ENCODE measurements around a stretch of chr16.

DNA sequence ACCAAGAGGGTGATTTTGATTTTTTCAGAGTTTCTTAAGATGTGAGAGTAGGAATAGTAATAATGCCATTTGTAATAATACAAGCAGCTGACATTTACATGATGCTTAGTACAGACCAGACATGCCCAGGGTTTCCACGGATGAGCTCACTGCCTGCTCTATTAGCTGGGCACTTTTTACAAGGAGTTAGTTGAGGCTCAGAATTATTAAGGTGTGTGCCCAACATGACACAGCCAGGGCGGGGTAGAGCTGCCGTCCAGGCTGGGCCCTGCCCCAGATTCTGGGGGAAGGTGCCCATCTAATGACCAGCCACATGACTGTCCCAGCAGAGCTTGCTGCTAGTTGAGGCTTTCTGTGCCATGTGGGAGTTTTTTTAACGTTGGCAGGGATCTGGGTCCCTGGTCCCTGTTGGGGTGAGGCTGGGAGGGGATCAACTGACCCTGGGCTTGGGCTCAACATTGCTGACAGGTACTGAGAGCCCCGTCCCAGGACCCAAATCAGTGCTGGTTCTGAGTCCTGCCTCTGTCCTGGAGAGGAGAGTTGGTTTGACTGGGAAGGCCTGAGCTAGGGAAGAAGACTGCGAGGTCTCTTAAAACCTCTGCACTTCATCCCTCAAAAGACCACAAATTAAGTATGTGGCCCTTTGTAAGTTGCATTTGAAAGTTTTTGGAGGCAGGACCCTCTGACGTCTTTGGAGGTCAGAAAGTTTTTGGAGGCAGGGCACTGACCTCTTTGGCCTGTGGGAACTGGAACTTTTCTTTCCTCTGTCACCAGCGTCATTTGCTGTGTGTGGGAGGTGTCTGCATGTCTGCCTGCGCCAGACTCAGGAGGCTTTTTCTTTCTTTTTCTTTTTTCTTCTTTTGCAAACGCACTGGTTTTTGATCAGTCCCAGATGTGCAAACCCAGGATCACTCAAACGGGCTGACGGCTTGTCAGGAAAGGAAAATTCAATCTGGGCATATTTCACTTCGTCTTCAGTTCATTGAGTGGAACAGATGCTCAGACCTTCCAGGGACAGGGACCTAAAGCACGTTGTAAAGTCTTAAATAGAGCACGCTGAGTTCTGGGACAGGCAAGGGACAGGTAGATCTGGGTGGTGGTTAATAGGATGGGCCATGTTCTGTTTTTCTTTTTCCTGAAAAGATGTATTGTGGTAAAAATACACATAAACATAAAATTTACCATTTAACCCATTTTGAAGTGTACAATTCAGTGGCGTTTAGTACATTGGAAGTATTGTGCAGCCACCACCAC lies 2.4 kb downstream of the CRISPLD2 start:
- PRO-cap = bidirectional peak, plus-strand start at position 914 of the sequence, minus-strand start at position 629 of the sequence

DNA sequence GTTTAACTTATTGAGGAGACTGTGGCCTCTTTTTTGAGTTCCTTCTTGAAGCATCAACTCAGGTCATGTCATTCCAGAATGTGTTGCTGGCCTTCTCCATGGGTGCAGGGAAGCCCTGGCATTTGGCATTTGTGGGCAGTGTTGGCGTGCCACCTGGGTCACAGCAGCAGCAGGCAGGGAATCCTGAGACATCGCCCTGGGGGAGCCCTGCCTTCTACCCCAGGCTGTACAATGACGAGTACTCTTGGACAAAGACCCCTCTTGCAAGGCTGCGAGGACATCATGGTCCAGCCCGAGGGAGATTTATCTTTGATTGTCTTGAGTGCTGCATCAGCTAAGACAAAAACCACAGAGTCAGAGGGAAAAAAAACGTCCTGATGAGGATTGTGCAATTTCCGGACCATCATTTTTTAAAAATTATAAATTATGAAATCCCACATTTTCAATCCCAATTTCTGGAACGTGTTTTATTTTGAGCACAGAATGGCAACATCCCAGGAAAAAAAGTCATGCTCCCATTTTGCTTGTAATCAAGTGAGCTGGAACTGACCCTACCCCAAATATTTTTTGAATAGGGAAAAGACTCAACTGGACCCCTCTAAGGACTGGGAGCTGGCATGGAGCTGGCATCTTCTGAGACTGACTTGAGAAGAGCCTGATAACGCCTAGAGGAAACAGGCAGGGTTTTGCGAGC lies 3.8 kb downstream of the CRISPLD2 start:
- PRO-cap = no peak

GRCh38 chr16:84847615-84847801 lies 27.7 kb downstream of the CRISPLD2 start:
- PRO-cap = no peak

DNA sequence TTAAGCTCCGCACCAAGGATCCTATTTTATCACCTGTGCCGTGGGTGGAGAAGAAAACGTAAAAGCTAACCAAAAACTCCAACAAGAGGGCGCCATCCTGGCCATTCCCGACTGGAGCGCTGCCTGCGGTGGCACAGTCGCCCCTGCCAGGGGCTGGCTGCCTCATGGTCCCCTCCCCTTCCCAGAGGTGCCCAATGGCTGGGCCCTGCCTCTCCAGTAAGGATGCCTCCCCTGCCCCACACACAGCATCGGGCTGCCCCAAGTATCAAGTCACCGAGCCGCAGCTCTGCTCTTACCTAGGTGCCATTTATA lies 36.3 kb downstream of the ZDHHC7 start:
- PRO-cap = no peak

- PRO-cap = no peak
Measured at GRCh38 chr16:84986878-84987688, 24.3 kb downstream of the ZDHHC7 start.

- PRO-cap = no peak
Measured at GRCh38 chr16:84998989-84999615, 12.2 kb downstream of the ZDHHC7 start.

DNA sequence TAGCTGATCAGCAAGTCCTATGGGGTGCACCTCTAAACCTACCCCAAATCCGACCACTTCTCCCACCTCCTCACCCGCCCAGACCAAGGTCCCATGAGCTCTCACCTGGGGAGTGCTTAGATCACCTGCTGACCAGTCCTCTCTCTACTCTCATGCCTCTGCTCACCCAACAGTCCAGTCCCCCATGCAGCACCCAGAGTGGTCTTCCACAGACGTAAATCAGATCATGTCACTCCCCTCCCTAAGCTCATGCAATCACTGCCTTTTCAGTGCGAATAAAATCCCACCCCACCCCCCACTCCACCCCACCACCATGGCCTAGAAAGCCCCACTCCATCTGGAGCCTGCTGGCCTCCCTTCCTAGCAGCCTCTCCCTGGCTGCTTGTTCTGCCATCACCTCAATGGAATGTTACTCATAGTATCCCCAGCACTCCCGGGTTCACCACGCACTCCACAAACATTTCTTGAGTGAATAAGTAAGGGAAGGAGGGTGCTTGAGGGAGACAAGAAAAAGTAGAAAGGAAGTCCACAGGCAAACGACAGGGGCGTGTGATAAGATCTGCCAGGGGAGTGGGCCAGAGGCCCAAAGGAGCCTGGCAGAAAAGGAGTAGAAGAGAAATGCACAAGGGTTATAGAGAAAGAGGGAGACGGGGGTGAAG lies 7.0 kb downstream of the ZDHHC7 start:
- PRO-cap = no peak

DNA sequence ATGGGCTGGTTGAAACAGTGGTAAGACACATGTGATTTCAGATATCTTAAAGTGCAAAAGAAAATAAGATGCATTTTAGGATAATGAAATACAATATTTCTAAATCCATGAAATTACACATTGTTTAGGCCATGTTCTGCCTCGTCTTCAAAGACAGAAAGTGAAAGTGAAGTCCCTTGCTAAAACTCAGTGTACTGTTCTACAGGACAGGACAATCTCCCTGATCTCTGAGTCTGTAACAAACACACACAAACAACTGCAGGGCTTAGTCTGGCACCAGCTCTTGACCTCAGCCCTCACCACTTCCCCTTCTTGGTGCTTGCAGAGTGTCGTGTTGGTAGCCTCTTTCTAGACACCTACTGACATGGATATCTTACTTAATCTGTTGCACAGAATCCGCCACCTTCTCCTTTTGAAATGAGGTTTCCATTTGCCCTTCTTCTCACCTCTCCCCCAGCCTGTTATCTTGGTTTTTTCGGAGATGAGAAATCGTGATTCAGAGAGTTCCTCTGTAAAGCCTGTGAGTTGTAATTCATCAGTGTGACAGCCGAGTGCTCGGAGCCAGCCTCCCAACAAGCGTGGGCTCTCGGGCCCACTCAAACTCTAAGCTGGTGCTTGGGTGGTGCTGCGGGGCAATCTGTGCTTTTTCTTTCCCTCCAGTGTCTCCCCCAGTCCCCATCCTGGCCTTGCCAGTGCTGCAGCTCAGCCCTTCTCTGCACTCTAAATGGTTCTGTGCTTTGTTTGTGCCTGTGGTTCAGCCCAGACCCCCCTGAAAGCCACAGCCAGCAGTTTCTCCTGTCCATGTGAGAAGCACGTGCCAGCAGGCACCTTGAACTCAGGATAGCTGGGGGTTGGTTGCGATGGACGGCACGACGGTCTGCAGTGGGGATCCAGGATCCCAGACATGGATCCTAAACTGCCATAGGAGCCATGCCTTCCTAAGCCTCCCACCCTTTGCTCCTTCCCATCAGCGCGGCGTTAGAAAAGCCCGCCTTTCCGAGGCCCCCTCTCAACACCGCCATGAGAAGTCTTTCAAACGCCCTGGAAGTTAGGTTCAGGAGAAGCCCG lies 28.0 kb downstream of the KIAA0513 start:
- PRO-cap = no peak

- PRO-cap = no peak
Measured at GRCh38 chr16:85089479-85090495, 22.5 kb downstream of the CIBAR2 start.

- PRO-cap = no peak
Measured at GRCh38 chr16:85151680-85152090, 39.4 kb upstream of the CIBAR2 start.

GRCh38 chr16:85159329-85159966 lies 47.2 kb upstream of the CIBAR2 start:
- PRO-cap = no peak

GRCh38 chr16:85286501-85286889 lies 174.2 kb upstream of the CIBAR2 start:
- PRO-cap = no peak

- PRO-cap = no peak
Measured at GRCh38 chr16:85302093-85302767, 190.0 kb upstream of the CIBAR2 start.

- PRO-cap = bidirectional peak, plus-strand start at chr16:85306485, minus-strand start at chr16:85306258
Measured at GRCh38 chr16:85305923-85306744, 193.9 kb upstream of the CIBAR2 start.

DNA sequence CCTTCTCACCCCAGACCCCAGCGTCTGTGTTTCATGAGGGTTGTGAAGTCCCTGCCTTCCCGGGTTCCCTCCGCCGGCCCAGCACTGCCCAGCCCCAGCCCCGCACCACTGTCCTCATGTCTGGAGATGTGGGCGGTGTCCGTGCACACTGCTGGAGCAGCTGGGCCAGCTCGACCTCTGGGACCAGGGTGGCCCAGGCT lies 199.5 kb upstream of the CIBAR2 start:
- PRO-cap = no peak

- PRO-cap = bidirectional peak, plus-strand start at chr16:85335651, minus-strand start at chr16:85335393
Measured at GRCh38 chr16:85335576-85335740, 223.2 kb upstream of the CIBAR2 start.

DNA sequence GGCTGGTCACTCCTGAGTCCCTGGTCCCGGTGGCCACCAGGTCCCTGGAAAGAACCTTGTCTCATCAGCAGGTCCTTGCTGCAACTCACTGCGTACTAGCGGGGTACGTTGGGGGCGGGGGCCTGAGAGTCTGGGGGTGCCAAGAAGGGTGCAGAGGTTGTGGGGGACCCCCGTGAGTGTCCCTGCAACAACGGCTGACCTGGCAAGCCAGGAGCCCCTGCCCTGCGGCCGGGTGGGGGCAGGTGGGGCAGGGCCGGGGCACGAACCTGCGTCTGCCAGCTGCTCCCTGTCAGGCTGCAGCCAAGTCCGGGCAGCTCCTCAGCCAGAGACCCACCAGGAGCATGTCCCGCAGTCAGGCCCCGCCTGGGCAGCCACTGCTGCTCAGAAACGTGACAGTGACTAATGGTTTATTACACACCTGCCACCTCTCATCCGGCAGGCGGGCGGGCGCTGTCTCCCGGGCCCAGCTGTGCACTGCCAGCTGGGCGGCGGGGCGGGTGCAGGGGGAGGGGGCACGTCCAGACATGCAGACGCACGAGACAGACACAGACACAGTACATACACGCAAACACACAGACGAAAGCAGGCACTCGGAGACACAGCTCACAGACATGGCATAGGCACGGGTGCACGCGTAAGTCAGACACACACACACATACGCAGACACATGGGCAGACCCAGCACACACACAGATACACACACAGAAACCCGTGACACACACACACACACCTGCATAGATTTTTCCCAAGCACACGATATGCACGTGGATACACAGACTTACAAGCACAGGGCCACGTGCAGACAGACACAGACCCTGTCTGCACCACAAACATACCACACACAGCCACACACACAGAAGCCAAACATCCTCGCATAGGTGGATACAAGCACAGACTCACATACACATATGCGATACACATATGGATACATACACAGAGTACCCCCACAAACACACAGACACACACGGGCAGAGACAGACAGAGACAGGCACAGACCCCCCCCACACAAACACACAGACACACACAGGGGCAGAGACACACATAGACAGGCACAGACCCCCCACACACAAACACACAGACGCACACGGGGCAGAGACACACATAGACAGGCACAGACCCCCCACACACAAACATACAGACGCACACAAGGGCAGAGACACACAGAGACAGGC lies 248.3 kb upstream of the CIBAR2 start:
- PRO-cap = bidirectional peak, plus-strand start at position 585 of the sequence, minus-strand start at position 348 of the sequence

DNA sequence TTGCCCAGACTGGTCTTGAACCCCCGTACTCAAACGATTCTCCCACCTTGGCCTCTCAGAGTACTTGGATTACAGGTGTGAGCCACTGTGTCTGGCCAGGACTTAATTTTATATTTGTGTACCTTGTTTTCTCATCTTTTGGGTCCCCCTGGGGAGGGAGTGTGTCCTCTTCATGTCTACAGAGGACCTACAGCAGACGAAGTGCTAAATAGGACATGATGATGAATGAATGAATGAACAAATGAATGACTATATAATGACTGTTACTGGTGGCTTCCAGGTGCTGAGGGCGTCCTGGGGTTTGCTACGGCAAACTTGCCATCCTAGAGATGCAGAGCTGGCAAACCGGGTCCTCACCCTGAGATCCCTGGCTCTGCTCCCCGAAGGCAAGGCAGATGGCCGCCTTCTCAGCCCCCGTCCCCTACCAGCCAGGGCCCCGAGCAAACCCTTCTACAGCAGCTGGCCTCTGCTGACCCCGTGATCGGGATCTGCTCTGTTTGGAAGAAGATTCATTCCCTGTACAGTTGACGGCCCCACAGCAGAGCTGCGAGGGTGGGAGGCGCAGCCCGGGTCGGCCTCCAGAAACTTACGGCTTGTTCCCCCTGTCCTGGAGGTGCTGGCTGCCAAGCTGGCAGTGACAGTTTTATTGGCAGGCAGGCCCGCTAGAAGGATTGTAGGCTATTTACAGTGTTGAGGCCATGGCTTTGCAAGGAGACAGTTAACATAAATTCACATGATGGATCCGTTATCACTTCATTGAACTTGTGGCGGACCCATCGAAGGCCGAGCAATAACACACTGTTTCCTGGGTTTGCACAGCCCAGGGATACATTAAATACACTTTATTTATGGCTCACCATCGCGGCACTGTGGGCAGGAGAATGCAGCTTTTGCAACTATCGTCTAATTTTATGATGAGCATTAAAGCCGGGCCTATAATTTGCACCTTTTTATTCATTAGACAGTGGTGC lies 197.7 kb upstream of the GSE1 start:
- PRO-cap = no peak

GRCh38 chr16:85462237-85463104 lies 150.7 kb upstream of the GSE1 start:
- PRO-cap = bidirectional peak, plus-strand start at chr16:85462742, minus-strand start at chr16:85462620

DNA sequence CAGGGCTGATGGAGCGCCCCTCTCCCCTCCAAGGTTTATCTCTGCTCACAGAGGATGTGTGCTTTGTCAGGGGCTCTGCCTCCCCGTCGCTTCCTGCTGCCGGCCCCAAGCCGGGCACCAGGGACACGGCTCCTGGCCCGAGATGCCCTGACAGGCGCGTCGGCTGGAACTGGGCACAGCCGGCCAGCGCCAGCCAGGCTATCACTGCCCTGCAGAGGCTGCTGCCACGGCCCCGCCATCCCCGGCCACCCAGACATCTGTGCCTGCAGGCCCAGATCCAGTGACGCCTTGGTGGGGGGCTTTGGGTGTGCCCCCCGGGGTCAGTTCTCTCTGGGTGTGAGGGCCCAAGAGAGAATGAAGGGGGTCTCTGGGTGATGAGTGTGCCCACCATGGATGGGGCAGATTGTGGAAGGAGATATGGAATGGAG lies 95.2 kb upstream of the GSE1 start:
- PRO-cap = no peak